Urinary bladder (tissue), 3 donors: ENCODE measurements around the genes ARSG and PRKAR1A.

DNA sequence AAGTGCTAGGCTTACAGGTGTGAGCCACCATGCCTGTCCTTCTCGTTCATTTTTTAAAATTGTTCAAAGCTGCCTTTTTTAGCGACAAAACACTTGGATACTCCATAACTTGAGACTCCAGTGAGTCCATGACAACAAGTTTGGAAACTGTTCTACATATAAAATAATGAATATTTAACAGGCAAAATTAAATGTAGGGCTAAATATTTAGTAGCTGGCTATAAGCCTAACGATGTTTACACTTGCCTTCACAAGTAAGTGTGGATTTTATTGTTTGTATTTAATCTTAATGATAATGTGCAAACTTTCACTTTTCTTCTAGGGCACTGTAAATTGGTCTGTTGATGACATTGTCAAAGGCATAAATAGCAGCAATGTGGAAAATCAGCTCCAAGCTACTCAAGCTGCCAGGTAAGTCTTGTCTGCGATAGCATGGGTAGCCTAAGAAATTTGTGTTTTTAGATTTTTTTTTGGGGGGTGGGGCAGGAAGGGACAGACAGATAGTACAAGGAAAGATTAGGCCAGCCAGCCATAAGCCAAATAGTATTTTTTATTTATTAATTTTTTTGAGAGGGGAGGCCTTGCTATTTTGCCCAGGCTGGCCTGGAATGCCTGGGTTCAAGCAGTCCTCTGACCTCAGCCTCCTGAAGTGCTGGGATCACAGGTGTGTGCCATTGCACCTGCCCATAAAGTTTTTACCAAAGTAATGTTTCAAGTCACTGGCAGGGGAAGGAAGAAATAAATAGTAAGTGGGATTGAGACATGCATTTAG lies 5.0 kb downstream of the KPNA2 start:
- PRO-cap: no peak
- RAMPAGE, long total RNA: no peak

DNA sequence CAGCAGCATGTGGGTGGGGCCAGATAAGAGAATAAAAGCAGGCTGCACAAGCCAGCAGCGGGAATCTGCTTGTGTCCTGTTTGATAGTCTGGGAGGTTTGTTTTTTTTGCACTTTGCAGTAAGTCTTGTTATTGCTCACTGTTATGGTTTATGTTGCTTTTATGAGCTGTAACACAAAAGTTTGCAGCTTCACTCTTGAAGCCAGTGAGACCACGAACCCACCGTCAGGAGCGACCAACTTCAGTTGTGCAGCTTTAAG lies 46.1 kb downstream of the KPNA2 start:
- PRO-cap: no peak
- RAMPAGE, long total RNA: no peak

DNA sequence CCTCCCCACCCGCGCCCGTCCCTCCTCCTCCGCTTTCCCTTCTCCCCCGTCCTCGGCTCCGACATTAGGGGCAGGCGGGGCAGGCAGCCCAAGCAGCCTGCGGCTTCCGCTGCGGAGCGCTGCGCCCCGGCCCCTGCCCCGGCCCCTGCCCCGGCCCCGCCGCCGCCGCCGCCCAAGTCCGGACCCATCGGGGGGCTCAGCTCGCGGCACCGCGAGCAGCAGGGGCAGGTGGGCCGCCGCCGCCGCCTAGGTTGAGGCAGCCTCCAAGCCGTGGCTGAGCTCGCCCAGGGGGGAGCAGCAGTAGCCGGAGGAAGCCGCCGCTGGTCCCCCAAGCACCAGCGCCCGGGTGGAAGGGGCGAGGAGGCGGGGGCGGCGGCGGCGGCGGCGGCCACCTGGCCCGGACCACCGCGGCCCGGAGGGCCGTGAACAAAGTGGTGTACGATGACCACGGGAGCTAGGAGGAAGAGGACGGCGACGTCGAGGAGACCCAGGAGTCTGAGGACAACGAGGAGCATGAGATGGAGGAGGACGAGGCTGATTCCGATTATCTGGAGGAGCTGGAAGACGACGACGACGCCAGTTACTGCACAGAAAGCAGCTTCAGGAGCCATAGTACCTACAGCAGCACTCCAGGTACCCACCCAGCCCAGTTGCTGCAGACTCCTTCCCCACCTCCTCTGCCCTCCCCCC lies 42.1 kb upstream of the AMZ2 start:
- PRO-cap: no peak
- RAMPAGE, long total RNA: no peak

DNA sequence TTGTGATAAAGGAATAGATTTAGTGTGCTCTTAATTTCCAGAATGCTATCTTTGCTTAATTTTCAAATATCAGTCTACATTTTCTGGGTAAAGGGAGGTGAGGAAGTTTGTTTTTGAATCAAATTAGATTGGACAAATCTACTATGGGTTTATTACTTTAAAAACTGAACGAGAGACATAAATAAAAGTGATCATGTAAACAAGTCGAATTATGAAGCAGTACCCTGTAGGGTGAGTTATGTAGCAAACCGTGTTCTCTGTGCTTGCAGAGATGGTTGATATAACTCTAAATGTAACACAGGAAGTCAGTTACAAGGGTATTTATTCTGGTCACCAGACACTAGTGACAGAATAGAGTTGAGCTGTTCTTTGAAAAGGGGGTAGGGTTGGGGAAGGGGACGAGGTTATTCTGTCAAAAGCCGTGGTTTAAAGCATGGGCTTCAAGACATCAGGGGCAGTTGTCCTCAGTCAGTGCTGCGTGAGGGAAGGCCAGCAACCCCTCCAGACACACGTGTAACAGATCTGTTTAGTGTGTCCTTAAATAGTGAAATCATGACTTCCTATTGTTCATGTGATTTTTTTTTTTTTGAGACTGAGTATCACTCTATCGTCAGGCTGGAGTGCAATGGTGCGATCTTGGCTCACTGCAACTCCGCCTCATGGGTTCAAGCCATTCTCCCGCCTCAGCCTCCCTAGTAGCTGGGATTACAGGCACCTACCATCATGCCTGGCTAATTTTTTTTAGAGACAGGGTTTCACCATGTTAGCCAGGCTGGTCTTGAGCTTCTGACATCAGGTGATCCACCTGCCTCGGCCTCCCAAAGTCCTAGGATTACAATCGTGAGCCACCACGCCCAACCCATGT lies 5.6 kb downstream of the AMZ2 start:
- PRO-cap: unidirectional peak, minus-strand start at position 513 of the sequence
- RAMPAGE, long total RNA: no peak

GRCh38 chr17:68258890-68259590 lies 11.2 kb downstream of the AMZ2 start:
- PRO-cap: no peak
- RAMPAGE, long total RNA: no peak

DNA sequence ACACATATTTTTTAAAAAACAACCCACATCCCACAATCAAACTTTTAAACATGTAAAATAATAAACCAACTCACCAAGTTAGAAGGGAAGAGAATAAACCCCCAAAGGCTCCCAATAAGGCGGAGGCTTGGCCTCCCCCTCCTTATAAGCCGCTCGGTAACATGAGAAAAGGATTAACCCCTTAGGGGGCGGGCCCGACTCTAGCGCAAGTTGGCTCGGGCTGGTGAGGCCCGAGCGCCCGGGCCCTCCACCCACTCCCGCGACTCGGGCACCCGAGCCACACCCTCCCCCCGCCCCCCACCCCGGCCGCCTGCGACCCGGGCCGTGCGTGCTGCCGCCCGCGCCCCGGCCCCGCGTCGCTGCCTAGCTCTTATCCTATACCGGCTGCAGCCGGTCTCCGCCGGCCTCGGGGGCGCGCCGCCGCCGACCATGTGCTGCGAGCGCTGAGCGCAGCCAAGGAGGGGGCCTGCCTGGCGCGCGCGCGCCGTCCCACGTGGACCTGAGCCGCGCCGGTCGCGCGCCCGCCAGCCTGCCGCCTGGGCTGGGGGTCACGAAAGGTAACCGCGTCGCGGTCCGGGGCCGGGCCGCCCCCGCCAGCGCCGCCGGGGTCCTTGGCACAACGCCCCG lies at the start of gene ARSG:
TSS of gene ARSG (plus strand) at position 484 of the 627 bp plus-strand sequence.
- PRO-cap: bidirectional peak, plus-strand start at position 539 of the sequence, minus-strand start at position 361 of the sequence
- RAMPAGE, long total RNA: no peak

GRCh38 chr17:68319019-68319818 lies 27.9 kb downstream of the ARSG start:
- PRO-cap: no peak
- RAMPAGE, long total RNA: no peak

- PRO-cap: no peak
- RAMPAGE, long total RNA: no peak
Measured at GRCh38 chr17:68454081-68454755, 3.1 kb downstream of the WIPI1 start.

GRCh38 chr17:68512186-68512527 lies at the start of gene PRKAR1A:
Gene PRKAR1A (plus strand): TSS chr17:68512430.
- PRO-cap: bidirectional peak, plus-strand start at chr17:68512450, minus-strand start at chr17:68512322
- RAMPAGE, long total RNA: start-site peak on the plus strand at chr17:68512405-68512479, 2,798 and 1,132 reads in 2 replicates

GRCh38 chr17:68540008-68540614 lies 27.9 kb downstream of the PRKAR1A start:
- PRO-cap: unidirectional peak, plus-strand start at chr17:68540129
- RAMPAGE, long total RNA: no peak

GRCh38 chr17:68733584-68734357 lies 132.6 kb upstream of the FAM20A start:
- PRO-cap: no peak
- RAMPAGE, long total RNA: no peak

GRCh38 chr17:68840165-68840578 lies 115.0 kb downstream of the ABCA8 start:
- PRO-cap: no peak
- RAMPAGE, long total RNA: no peak

DNA sequence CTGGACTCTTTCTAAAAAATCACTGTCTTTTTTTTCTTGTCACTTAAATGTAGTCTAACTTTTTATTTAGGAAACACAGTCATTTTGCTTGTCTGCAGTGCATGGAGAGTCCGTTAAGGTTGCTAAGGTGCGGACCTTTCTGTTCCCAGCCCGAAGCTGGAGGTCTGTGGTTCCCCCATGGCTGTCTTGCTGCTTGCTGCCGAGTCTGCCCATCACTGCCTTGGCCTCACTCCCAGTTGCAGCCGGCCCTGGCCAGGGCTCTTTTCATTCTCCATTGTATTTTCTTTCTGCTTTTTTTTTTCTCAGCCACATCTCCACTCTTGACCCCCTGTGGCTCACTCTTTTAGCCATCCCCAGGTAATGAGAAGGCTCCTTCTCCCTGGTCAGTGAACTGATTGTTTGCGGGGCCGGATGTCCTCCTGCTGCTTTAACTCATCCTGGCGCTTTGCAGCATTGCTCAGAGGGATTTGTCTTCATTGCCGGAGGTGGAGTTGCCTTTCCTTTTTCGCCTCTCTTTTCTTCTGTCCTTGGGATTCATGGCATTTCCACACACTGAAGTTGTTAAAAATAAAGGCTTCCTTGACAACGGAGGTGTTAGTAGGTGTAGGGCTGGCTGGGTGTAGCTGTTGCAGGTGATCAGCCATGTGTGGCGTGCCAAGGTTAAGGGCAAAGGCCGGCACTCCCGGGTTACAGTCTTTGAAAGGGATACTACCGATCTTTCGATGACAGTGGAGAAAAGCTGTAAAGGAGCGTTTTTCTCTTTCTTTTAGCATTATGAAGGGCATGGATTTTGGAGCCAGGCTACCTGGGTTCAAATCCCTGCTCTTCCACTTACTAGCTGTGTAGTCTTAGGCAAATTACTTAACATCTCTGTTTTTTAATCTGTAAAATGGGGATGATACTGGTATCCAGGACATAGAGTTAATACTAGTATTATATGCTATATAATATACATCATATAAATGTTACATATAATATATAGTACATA lies 34.1 kb downstream of the MAP2K6 start:
- PRO-cap: no peak
- RAMPAGE, long total RNA: no peak

GRCh38 chr17:69486759-69487759 lies 72.6 kb downstream of the MAP2K6 start:
- PRO-cap: no peak
- RAMPAGE, long total RNA: no peak

- PRO-cap: no peak
- RAMPAGE, long total RNA: no peak
Measured at GRCh38 chr17:69500813-69501205, 86.3 kb downstream of the MAP2K6 start.

GRCh38 chr17:69900596-69901018 lies 174.4 kb upstream of the KCNJ16 start:
- PRO-cap: bidirectional peak, plus-strand start at chr17:69901125, minus-strand start at chr17:69900835
- RAMPAGE, long total RNA: no peak

- PRO-cap: no peak
- RAMPAGE, long total RNA: no peak
Measured at GRCh38 chr17:70050977-70051464, 24.0 kb upstream of the KCNJ16 start.

GRCh38 chr17:70053378-70054226 lies 21.4 kb upstream of the KCNJ16 start:
- PRO-cap: unidirectional peak, minus-strand start at chr17:70053650
- RAMPAGE, long total RNA: no peak

DNA sequence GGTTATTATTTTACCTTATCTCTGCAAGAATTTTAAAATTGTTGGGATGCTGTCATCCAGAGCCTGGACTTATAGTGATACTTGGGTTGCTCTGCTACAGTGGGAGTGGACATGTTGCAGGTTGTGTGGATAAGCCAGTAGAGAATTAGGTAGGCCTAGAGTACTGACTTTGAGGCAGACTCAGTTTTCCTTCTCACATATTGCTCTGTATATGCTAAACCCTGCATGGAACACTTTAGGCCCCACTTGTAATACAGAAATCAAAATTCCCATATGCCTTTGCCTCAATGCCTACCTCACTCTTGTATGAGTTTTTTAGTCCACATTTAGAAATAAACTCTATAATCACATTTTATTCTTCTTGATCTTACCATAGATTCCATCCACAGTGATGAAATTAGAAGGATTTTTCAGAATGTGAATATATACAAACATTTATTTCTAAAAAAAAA lies 221.9 kb downstream of the KCNJ2 start:
- PRO-cap: no peak
- RAMPAGE, long total RNA: no peak

- PRO-cap: no peak
- RAMPAGE, long total RNA: no peak
Measured at GRCh38 chr17:71287367-71288024, 833.3 kb upstream of the SOX9 start.